ENCODE measurements around a stretch of chr9.

GRCh38 chr9:108002604-108003061 lies 513.1 kb upstream of the KLF4 start:
- PRO-cap = no peak
- RAMPAGE, long total RNA = no peak

- PRO-cap = no peak
- RAMPAGE, long total RNA = start-site peak on the minus strand at chr9:109017908-109017957, 29 reads; start-site peak on the minus strand at chr9:109018136-109018147, 19 reads
Measured at GRCh38 chr9:109017277-109018499, 4.4 kb upstream of the CTNNAL1 start.

DNA sequence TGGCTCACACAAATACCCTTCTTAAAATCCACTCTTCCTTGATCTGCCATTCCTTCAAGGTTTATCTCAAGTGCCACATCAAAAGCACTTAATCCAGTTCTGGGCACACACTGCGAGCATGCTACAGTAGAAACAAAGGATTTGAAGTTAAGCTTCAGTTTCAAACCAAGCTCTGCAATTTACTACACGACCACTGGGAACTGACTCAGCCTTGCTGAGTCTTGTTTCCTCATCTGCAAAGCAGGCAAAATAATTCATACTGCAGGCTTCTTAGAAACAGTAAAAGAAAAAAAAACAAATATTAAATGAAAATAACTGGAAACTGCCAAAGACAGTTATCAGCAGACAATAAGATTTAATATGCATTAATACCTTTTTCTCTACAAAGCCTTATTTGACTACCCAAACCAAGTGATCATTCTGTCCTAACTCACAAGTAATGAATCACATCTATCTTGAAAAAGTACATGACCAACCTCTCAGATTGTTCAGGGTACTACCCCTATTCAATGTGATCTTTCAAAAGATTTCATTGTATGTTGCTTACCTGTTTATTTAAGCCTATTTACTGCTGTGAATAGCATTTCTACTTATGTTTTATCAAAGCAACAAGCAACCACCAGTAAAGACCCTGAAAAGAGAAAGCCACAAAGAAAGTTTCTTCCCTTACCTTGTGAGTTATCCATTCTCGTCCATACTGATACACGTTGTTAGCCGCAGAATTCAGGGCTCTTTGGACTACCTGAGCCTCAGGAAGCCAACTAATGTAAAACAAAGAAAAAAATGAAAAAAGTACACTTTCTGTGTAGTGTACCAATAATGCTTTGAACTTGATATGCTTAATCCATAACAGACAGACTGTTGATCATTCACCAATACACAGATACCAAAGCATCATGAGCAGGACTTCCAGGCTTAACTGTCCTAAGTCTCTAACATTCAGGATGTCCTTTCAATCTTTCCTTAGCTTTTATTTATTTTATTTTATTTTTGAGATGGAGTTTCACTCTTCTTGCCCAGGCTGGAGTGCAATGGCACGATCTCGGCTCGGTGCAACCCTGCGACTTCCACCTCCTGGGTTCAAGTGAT lies 50.9 kb upstream of the CTNNAL1 start:
- PRO-cap = no peak
- RAMPAGE, long total RNA = start-site peak on the minus strand centred at position 291 of the sequence, 120 bp wide, 16 reads

- PRO-cap = no peak
- RAMPAGE, long total RNA = start-site peak on the minus strand at chr9:109069966-109070147, 21 reads; start-site peak on the minus strand at chr9:109070347-109070414, 15 reads; start-site peak on the minus strand at chr9:109070588-109070685, 18 reads
Measured at GRCh38 chr9:109069602-109070830, 49.7 kb downstream of the TMEM245 start.

GRCh38 chr9:109248268-109248635 lies 72.6 kb downstream of the EPB41L4B start:
- PRO-cap = no peak
- RAMPAGE, long total RNA = no peak

- PRO-cap = no peak
- RAMPAGE, long total RNA = no peak
Measured at GRCh38 chr9:109253382-109253936, 67.4 kb downstream of the EPB41L4B start.

- PRO-cap = no peak
- RAMPAGE, long total RNA = no peak
Measured at GRCh38 chr9:109358960-109359313, 38.1 kb upstream of the EPB41L4B start.

GRCh38 chr9:109421092-109421740 lies 76.9 kb downstream of the PTPN3 start:
- PRO-cap = no peak
- RAMPAGE, long total RNA = no peak

DNA sequence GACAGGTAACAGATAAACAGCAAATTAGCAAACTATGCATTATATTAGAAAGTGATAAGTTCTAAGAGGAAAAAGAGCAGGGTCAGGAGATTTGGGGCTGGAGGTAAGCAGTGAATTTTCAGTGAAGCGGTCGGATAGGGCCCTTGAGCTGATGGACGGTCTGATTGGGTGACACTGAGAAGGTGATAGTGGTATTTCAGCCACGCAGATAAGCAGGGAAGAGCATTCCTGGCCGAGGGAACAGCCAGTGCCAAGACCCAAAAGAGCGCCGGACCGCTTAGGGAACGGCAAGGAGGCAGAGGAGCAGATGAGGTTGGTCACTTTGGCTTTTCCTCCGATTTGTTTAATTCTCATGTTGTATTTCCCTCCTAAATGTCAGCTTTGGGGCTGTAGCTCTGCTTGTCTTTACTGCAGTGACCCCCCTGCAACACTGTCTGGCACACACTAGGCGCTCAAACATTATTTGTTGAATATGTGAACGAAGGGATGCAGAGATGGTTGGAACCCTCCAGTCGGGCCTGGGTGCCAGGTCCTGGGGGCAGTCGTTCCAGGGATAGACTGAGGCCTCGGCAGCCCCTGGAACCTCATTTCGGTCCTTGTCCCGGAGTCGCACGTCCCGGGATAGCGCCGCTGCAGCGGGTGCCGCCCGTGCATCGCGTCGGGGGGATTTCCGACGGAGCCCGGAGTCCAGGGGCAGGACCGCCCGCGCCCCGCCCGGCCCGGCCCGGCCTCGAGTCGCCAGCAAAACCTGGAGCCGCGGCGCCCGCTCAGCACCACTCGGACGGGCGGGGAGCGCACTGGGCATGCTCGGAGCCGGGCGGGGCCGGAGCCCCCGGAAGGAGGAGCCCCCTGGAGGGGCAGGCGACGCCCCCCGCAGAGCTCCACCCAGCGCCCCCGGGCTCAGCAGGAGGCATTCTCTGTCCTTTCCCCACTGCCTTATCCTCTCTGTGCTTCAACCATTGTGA lies 1.3 kb upstream of the PTPN3 start:
- PRO-cap = bidirectional peak, plus-strand start at position 776 of the sequence, minus-strand start at position 660 of the sequence
- RAMPAGE, long total RNA = no peak

DNA sequence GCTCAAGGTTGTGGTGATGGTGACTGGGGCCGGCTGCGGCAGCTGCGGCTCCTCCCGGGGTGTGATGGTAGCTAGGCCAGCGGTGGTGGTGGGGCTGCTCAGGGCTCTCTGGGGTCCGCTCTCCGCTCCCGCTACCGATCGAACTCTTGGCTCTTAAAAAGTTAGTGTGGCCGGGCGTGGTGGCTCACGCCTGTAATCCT lies 36.1 kb upstream of the PTPN3 start:
- PRO-cap = no peak
- RAMPAGE, long total RNA = no peak

DNA sequence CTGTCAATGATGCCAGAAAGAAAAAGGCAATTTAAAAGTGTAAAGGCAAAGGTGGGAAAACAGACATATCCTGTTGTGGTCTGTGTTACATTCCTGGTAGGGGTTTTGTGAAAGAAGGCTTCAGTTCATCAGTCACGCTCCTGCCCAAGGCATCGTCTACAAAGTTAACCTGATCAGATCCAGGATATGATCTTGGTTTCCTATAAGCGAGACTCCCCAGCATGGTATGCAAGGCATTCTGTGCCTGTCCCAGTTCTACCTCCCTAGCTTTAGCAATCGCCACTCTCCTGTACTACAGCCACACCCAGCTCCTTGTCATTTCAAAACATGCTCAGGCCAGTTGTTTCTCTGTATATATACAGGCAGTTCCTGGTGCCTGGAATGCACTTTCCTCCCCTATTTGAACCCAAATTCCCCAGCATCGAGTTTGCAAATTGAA lies 58.0 kb upstream of the PTPN3 start:
- PRO-cap = no peak
- RAMPAGE, long total RNA = no peak

DNA sequence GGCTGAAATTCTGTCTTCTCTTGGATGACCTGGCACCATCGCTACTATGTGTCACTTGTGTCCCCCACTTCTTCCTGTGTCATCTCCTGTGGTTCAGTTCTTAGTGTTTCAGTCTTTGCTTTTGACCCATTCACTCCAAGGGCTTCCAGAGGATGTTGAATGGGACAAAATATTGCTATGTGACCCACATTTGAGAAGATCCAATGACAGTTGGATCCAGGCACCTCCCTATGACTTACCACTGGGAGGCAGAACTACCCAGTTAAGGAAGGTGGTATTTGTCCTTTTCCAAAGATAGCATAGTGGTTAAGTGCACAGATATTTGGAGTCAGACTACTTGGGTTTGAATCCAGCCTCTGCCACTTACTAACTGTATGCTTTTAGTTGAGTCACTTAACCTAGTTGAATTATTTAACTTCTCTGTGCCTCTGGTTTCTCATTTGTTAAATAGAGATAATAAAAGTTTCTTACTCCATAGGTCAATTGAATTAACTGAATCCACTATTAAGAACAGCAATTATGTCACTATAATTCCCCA lies 74.5 kb upstream of the PALM2AKAP2 start:
- PRO-cap = no peak
- RAMPAGE, long total RNA = no peak

DNA sequence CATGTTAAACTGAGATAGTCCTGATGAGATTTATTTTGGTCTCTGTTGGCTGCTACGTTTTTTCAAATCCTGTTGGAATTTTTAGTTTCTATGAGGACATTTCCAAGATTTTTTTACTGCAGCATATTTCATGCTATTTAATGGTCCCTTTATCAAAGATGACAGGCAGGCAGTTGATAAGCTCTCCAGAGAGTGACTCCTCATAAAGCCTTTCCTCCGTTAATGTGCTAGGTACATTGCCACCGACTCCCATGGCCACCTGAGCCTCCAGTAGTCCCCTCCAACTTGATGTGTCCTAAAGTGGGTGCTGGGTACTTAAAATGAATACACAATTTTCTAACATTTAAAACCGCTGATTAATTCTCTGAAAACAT lies 51.0 kb upstream of the PALM2AKAP2 start:
- PRO-cap = no peak
- RAMPAGE, long total RNA = no peak

GRCh38 chr9:109770884-109771654 lies 8.9 kb upstream of the PALM2AKAP2 start:
- PRO-cap = no peak
- RAMPAGE, long total RNA = no peak

GRCh38 chr9:109867193-109867751 lies 87.3 kb downstream of the PALM2AKAP2 start:
- PRO-cap = no peak
- RAMPAGE, long total RNA = no peak

DNA sequence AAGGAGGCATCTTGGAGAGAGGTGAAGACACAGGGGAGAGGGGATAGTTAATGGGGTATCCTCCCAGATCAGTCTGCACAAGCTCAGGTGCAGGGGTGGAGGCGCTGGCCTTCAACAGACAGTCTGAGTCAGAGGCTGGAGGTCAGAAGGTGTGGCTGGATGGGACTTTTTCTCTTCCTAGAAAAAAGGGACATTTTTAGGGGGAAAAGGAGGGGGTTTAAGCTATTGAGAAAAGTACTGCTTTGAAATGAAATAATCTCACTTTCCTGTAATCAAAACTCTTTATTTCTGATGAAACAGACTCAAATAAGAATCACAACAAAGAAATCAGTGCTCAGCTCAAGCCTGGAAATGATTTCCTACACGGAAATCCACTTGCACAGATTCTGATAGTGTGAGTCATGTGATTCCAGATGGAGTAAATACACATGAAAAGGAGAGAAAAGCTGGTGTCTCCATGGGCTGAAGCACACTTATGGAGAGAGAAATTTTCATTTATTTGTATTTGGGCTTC lies 131.0 kb downstream of the PALM2AKAP2 start:
- PRO-cap = no peak
- RAMPAGE, long total RNA = no peak

- PRO-cap = no peak
- RAMPAGE, long total RNA = no peak
Measured at GRCh38 chr9:109912010-109912431, 132.0 kb downstream of the PALM2AKAP2 start.

GRCh38 chr9:110127155-110127857 lies 80.7 kb downstream of the C9orf152 start:
- PRO-cap = bidirectional peak, plus-strand start at chr9:110127460, minus-strand start at chr9:110127369; bidirectional peak, plus-strand start at chr9:110127693, minus-strand start at chr9:110127637
- RAMPAGE, long total RNA = no peak

GRCh38 chr9:110130055-110130669 lies 77.8 kb downstream of the C9orf152 start:
- PRO-cap = no peak
- RAMPAGE, long total RNA = no peak

- PRO-cap = no peak
- RAMPAGE, long total RNA = no peak
Measured at GRCh38 chr9:110137637-110138818, 69.9 kb downstream of the C9orf152 start.